Epidermal melanocyte (primary cell): ENCODE measurements around the gene IGSF21.

GRCh38 chr1:16873259-16873584 is 48.5 kb upstream of the CROCC start:
- RRBS = no CpG with 5 or more reads among the region's 25 CpGs

DNA sequence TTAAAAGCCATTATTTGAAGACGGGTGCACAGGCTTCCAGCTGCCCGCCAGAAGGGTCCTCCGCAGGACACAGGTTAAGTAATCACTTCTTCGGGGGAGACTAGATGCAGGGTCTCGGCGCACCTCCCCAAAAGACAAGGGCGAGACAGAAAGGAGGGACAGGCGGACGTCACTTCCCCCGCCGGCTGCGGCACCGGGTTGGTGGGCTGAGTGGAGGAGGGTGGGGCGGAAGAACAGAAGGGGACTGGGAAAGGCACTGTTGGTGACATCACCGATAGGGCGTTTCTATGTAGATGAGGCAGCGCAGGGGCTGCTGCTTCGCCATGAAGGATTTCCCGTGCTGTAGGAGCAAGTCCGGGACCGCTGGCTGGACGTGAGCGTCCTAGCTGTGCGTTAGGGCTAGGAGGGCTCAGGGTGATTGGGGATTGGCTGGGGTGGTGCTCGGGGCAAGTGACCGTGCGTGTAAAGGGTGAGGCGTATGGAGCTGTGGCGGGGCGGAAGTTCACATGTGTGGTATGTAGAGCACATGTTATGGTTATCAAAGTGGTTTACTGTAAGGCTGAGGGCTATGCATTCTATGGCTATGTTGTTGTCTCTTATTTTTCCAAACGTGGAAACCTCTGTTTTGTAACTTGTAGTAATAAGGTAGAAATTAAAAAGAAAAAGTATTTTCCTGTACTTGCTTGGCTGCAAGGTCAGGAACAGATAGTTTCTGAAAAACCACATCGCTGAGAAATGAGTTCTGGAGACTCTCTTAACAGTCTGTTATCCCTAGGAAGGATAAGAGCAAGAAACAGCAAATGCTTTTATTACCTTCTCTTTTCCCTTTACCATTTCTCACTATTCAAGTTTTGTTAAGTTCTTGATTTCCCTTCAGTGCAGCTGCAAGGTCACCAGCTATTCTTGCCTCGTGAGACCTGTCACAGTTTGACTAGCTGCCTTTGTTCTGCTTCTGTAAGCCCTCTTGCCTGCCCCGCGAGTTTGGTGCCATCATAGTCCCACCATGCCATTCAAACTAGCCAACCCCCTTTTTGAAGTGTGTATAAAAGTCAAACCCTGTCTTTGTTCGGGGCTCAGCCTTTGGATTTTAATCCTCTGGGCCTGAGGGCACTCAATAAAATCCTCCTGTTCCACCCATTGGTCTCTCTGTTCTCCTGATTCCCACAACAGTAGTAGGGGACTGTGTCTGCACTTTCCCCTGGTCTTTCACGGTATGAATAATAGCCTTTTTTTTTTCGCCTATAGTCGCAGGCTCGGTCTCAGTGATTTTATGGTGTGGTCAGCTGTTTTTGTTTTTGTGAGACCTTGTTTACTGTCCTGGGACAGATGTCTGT is 16.6 kb upstream of the CROCC start:
- RRBS = no CpG with 5 or more reads among the region's 40 CpGs

DNA sequence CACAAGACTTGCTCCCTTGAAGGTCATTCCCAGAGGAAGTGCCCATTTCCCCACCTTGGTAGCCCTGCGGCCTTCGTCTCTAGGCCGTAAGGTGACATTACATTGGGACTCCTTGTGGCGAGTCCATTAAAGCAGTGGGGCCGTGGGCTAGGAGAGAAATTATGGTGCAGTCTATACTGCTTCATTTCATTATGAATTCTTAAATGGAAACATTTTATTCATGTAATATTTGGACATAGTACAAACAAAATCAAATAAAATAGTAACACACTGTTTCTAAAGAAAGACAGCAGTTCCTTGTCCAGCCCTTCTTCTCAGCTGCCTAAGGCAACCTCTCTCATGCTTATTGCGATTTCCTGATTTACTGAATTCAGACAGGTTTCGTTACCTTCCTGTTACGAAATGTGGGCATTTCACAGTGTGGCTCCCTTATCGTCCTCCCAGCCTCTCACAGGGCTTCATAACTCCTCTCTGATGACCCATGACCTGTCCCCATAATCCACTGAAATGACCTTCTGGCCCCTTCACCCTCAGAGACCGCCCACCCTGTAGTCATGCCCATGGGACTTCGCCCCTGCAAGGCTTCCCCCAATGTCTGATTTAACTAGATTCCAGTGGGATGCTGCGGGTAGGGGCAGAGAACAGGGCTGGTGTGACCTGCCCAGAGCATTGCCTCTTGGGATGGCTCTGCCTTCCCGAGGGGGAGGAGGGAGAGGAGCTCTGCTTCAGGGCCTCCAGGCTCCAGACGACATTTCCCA is 20.8 kb downstream of the PADI2 start:
- RRBS = no CpG with 5 or more reads among the region's 14 CpGs

- RRBS = no CpG with 5 or more reads among the region's 4 CpGs
These were observed 6.6 kb downstream of the PADI2 start for GRCh38 chr1:17112627-17113049.

DNA sequence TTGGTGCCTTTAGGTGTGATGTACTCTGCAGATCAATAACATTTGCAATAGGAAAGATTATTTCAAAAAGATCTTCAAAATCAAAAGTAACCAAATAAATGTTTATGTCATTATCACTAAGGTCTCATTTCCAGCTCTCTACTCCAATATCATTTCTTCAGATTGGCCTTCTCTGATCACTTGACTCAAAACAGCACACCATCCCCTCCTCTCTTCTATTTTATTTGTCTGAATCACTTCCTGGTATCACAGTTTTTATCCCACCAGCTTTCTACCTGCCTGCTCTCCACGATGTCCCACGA is 3.8 kb upstream of the PADI1 start:
- RRBS = no CpG with 5 or more reads among the region's 2 CpGs

- RRBS = no CpG with 5 or more reads among the region's 6 CpGs
These were observed 5.5 kb downstream of the PADI6 start for GRCh38 chr1:17377552-17377833.

GRCh38 chr1:17410964-17411219 is 28.6 kb downstream of the RCC2 start:
- RRBS = no CpG with 5 or more reads among the region's 4 CpGs

DNA sequence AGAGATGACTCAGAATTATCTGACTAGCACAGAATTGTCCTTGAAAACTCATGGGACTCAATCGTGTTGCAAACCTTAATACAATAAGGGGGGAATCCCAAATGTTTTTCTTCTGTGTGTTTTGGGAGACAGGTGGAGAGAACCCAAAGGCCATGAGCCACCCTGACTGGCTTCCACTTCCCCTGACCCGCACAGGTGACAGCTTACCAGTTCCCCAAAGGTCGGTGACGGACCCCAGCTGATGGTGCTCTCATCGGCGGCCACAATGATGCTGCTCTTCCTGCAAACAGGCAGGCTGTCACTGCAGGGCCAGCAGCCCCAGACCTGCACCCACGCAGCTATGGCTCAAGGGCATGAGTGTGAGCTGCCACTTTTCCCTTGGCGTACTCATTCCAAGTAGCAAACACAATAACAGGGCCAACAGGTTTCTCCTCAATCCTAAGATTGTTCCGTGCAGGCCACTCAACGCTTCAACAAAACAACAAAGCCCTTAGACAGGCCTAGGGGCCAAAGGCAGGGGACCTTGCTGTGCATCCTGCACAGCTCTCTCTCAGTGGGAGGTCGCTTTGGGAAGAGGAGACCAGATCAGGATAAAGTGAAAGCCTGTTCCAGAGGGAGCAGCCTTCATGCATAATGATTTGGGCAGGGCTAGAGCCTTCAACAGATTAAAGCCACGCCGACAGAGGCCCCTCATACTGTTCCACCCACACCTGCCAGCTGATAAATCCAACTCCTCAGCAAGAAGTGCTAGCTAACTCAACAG is 27.4 kb downstream of the RCC2 start:
- RRBS = no CpG with 5 or more reads among the region's 13 CpGs

DNA sequence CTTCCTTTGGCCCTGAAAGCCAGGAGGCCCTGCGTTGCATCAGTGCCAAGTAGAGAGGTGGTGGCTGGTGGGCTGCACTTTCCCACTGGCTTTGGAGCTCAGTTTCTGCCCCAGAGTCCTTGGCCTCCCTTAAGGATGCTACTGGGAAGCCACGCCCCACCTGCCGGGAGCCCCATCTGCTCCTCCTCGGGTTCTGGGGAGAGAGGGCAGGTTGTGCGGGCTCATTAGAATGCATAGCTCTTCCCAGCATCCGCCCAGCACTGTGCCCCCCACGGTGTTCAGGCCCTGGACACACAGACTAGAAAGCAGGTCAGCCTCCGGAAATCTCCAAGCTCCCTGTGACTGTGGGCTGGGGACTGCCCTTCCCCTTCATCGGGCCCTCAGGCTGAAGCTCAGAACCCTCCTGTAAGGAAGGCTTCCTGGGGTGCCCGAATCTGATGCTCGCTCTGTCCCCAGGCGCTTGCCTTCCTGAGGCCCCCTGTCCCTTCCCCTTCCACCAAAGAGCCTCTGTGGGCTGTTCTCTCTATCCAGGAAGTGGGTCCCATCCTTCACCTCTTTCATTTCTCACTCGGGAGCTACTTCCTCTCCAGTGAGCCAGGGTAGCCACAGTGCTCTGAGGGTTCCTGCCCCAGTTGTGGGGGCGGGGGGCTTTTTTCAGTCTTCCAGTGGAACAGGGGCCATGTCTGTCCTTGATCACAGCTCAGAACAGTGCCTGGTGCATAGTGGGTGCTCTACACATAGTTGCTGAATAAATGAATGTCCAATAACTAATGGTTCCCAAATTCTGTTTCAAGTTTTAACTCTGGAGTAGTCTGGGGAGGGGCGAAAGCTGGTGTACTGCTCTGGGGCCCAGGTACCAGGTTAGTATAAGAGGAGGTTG is 1.4 kb downstream of the ARHGEF10L start:
- RRBS = no CpG with 5 or more reads among the region's 15 CpGs

GRCh38 chr1:17542573-17543069 is 3.1 kb downstream of the ARHGEF10L start:
- RRBS = no CpG with 5 or more reads among the region's 7 CpGs

DNA sequence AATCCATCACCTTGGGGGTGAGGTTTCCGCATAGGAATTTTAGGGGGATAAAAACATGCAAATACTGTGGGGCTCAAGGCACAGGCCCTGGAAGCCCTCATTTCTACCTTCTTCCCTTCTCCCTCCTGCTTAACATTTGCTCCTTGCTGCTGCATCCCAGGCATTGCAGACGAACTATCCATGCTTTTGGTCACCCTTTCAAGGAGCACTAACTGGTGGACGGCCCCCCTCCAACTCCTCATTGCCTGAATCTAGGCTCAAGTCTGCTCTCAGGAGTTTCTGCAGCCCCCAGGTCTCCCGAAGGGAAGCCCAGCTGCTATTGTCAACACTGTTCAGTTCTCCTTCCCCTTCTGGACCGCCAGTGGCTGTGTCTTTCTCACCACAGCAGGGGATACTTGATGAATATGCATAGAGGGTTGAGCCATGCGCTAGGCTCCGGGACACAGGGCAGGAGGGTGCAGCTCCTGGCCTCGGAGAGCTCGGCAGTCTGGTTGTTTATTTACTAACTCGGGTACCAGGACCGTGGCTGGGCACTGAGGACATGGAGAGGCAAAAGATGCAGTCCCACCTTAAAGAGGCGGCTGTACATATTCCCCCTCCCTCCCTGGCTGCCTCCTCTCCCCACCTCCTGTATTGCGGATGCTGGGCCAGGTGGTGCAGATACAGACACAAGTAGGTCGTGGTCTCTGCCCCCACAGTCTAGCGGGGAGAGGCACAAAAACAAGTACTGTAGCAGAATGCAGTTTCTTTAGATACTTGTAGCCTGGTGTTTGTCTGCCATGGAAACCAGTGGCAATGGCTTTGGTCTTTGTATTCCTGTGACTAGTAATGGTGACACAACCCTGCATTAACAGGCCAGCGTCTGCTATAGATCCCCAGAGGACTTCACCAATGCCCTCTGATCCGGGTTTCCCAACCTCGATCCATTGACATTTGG is 26.0 kb downstream of the ARHGEF10L start:
- RRBS = no CpG with 5 or more reads among the region's 18 CpGs

- RRBS = no CpG with 5 or more reads among the region's 19 CpGs
These were observed 53.8 kb downstream of the ARHGEF10L start for GRCh38 chr1:17593120-17593906.

DNA sequence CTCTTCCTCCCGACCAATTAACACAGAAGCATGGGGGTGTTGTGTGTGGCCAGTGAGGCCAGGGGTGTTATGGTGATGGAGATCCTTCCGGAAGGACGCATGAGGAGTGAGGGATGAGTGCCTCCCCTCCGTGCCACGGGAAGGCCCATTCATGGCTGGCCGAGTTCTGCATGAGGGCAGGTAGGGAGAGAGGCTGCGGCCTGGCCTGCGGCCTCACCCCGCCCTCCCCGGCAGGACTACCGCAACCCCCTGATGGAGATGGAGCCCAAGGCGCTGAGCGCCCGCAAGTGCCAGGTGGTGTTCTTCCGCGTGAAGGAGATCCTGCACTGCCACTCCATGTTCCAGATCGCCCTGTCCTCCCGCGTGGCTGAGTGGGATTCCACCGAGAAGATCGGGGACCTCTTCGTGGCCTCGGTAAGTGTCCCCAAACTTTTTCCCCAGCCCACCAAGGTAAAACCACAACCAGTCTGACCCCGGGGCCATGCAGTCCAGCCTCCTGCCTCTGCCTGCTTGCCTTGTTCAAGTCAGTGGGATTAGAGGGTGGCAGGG is 83.3 kb downstream of the ARHGEF10L start:
- RRBS = no CpG with 5 or more reads among the region's 24 CpGs

DNA sequence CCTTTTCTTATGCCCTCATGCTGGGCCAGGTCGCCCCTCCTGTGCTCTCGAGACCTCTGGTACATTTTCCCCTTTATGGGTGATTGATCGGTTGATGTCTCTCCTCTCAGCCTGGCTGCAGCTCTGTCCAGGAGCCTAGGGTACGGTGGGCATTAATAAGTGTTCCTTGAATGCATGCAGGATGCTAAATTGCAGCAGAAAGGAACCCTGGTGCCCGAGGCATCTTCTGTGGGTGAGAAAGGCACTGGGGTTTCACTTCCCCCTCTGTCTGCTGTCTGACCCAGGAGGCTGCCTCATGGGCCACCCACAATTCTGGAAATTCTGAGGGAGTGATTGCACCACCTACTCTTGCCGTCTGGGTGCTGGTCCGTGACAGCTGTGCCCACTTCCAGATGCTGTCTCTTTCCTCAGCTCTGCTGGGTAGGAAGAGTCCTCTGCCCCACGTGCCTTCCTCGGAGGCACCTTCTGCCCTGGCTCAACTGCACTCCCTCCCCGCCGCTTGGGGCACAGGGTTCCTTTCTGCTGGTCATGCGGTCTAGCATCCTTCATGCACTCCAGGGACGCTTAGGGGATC is 96.2 kb downstream of the ARHGEF10L start:
- RRBS = no CpG with 5 or more reads among the region's 13 CpGs

DNA sequence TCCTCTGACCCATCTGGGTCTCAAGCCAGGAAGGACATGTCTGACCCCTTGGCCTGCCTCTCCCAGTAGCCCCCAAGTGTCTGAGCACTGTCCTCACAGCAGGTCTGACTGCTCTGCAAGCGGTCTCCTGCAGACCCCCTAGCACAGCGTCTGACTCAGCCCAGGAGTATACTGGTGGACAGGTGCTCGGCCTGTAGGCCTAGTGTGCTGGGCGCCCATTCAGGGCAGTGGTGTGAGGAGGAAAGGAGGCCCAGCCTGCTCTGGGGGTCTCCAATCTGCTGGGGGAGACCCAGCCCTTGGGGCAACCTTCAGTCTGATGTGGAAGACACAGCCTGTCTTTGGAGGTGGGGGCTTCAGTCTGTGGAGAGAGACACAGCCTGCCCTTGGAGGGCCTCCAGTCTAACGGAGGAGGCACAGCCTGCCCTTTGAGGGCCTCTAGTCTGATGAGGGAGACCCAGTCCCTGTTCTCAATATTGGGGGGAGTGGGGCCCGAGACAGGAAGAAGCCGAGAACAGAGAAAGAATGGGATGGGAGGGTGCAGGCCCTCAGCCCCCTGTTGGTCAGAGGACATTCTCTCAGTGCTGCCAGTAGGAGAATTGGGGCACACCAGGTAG is 88.1 kb upstream of the ACTL8 start:
- RRBS = no CpG with 5 or more reads among the region's 7 CpGs

DNA sequence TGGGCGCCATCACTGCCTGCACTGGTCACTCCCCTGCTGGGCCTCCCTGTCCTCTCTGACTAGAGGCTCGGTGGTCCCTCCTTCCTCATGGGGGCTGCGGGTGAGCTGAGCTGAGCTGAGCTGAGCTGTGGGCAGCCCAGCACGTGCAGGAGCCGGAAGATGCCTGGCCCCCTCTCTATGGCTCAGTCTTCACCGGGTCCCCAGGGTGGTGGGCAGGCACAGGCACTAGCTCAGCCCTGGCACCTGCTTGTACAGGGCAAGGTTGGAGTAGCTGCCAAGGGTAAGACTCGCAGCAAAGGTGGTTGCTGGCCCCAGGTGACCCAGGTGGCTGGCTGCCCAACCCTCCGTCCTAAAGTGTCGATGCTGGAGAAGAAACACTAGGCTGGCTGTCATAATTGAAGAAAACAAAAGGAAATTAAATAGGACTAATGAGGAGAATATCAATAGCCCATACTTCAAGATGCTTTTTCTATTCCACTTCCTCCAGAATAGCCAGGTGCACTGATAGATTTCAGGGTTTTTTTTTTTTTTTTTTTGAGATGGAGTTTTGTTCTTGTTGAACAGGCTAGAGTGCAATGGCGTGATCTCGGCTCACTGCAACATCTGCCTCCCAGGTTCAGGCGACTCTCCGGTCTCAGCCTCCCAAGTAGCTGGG is 77.1 kb upstream of the ACTL8 start:
- RRBS = no CpG with 5 or more reads among the region's 13 CpGs

DNA sequence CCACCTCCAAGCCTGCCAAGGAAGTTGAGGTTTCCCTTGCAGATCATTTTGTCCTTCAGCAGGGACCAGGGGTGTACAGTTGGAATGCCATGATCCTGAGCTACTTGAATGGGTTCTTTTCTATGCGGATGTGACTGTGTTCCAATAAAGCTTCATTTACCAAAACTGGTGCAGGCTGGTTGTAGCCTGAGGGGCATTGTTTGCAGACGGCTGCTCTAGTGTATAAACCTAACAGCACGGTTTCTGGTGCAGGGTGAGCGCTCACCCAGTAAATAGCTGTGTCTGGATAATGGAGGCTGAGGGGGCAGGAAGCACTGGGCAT is 72.8 kb upstream of the ACTL8 start:
- RRBS = no CpG with 5 or more reads among the region's 4 CpGs

DNA sequence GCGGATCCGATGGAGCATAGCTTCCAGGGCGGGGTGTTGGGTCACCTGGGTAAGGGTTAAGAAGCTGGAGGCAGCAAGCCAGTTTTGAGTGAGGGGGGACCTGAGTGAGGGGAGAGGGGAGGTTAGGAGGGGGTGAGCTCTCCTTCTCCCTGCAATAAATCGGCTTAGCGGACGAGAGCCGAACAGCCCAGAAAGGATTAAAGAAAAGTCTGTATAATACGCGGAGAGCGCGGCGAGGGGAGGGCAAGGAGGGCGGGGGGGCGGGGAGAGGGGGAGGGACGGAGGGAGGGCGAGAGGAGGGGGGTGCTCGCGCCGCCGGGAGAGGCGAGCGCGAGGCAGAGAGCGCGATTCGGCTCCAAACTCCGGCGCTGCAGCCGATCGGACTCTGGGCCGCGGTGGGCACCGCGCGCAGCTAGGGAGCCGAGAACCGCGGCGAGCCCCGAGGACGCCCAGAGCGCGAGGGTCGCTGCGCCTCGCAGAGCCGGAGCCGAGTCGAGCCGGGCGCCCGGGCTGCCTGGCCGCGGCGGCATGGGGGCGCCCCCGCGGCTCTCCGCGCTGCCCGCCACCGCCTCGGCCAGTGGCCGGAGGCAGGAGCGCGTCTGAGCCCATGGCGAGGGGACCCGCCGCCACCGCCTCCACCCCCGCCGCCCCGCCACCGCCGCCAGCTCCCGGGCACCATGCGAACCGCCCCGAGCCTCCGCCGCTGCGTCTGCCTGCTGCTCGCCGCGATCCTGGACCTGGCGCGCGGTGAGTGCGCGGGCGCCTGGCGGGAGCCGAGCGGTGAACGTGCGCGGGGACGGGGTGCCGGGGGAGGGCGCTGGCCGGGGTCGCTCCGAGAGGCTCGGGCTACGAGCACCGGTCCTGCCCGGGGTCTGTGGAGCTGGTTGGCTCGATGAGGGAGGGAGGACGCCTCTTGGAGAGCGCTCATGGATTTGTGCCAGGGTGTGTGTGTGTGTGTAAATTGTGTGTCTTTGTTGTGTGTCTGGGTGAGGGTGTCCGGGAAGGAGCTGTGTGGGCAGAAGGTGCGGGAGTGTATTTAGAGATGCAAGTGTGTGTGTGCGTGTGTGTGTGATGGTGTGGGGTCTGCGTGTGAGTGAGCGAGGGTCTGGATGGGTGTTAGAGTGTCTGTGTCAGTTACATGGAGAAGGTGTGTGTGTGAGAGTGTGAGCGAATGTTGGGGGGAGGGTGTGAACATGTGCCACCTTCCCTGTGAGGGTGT is at the start of gene IGSF21:
IGSF21 (plus strand) TSS at position 347 of the 1,219 bp plus-strand sequence.
- RRBS = 3% methylated on average over 28 of the region's 116 CpGs

- RRBS = no CpG with 5 or more reads among the region's 9 CpGs
These were observed 4.0 kb downstream of the IGSF21 start for GRCh38 chr1:18111589-18112090.

DNA sequence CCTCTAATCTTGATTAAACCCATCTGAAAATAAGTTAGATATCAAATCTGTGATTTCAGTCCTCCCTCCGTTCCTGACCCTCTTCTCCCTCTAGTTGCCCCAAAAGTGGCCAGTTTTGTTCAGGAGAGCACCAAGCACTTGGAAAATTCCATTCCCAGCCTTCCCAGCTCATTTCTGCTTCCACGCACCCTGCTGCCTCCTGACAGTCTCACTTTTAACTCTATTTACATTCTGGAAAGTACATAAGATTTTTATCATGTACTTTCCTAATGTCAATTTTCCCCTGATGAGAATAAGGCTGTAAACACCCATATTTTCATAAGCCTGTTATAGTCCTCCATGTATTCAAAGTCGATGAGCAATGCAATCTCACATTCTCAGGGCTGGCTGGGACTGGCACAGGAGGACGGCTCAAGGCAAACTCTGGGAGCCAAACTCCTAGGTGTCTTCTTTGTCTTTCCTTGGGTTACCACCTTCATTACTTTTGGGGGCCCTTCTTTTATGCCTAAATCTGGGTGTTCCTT is 94.4 kb downstream of the IGSF21 start:
- RRBS = no CpG with 5 or more reads among the region's 4 CpGs